Endothelial cell (in vitro differentiated cells): ENCODE results near the genes DNAJC1 and EBLN1.

- PRO-cap = no peak
Observed at GRCh38 chr10:21746849-21747889, 213.1 kb downstream of the MLLT10 start.

DNA sequence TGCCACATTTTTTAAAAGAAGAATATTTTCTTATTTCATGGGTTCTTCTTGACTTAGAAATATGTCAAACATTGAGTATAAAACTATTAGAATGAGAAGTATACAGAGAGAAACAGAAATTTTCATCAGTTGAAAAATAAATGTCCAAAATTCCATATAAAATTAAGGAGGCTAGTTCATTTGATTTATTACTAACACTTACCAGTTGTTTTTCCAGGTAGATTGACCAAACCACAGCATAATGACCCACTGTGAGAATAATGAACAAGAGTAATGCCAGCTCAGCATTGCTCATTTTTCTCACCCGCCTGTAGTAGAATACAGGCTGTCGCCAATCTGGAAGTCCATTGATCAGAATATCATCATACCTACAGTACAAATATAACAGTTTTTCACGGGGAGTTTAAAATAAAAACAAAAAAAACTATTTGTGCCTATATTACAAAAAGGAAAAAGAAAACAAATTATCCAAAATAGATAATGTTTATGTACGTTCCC lies 82.9 kb downstream of the DNAJC1 start:
- PRO-cap = no peak

DNA sequence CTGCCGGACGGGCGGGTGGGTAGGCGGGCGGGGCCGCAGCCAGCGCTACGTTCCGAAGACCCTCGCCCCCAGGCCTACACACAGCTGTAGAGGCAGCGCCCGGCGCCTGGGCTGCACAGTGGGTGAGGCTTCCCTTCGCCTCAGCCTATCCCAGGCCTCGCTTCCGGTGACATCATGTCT lies at the start of gene DNAJC1:
Gene DNAJC1, minus strand, starts transcription at position 120 of the 180 bp plus-strand sequence.
- PRO-cap = bidirectional peak, plus-strand start outside the sequence, minus-strand start at position 120 of the sequence

DNA sequence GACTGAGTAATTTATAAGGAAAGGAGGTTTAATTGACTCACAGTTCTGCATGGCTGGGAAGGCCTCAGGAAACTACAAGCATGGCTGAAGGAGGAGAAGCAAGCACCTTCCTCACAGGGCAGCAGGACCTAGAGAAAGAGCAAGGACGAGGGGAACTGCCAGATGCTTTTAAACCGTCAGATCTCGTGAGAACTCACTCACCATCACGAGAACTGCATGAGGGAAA lies at the start of gene EBLN1:
Gene EBLN1, minus strand, starts transcription at position 141 of the 226 bp plus-strand sequence.
- PRO-cap = no peak

DNA sequence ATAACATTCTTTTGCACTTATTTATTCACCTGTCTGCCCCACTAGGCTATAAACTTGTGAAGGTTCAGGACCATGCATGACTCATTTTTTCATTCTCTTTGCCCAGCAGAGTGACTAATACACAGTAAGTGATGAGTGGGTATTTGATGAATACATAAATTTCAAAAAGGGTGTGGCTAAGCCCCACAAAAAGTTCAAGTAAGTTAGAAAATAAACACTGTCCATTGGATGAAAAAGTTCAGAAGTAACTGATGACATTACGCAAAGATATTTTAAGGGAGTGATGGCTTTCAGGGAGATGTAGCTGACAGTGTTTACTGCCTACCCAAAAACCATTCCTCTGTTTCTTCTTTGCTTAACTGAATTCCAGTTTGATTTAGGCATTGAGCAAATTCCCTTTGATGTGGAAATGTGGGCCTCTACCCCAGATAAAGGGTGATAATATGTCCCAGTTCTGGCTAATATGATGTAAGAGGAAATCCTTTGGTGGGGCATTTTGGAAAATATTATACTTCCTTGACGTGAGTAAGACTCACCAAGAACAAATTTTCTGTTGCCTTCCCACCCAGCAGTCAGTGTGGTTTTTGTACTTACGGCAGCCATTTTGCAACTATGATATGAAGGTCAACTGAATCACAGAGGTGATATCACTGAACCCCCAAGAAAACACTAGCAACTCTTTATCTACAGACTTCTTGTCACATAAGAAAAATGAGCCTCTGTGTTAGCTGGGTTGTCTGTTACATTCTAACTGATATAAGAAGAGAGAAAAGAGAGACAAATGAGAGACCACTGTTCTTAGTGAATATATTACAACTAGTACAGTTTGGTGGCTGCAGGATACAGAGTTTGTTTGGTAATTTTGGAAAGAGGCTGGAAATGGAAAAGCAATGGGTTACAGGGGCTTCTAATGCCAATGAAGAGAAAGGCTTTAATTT lies 29.1 kb upstream of the EBLN1 start:
- PRO-cap = no peak

GRCh38 chr10:22321692-22322427 lies 961 bp downstream of the BMI1 start:
- PRO-cap = unidirectional peak, minus-strand start at chr10:22321825

DNA sequence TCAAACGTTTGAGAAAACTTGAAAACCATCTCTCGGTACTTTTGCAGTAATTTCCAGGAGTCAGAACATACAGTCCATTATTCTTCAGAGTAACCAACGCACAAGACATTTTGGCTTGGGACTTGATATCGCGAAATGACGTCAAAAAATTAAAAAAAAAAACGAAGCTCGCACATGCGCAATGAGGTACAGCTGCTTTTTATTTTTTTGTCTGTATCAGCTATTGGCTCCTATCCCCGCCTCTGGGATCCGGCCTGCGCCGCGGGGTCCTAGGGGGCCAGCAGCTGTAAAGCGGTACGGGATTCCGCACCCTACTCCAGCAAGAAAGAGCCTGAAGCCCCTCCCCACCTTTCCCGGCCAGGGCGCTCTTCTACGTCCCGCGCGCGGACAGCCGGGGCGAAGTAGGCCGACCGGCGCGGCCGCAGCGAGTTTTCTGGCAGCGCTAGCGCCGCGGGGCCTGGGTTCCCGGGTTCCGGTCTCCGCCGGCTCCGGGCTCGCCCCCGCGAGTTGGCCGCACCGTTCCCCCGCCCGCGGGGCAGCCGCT lies 5.0 kb upstream of the SPAG6 start:
- PRO-cap = bidirectional peak, plus-strand start at position 368 of the sequence, minus-strand start at position 435 of the sequence

- PRO-cap = unidirectional peak, minus-strand start at chr10:22477497; unidirectional peak, minus-strand start at chr10:22477796
Observed at GRCh38 chr10:22477340-22478053, 132.2 kb downstream of the SPAG6 start.

- PRO-cap = no peak
Observed at GRCh38 chr10:22485182-22485595, 139.9 kb downstream of the SPAG6 start.

DNA sequence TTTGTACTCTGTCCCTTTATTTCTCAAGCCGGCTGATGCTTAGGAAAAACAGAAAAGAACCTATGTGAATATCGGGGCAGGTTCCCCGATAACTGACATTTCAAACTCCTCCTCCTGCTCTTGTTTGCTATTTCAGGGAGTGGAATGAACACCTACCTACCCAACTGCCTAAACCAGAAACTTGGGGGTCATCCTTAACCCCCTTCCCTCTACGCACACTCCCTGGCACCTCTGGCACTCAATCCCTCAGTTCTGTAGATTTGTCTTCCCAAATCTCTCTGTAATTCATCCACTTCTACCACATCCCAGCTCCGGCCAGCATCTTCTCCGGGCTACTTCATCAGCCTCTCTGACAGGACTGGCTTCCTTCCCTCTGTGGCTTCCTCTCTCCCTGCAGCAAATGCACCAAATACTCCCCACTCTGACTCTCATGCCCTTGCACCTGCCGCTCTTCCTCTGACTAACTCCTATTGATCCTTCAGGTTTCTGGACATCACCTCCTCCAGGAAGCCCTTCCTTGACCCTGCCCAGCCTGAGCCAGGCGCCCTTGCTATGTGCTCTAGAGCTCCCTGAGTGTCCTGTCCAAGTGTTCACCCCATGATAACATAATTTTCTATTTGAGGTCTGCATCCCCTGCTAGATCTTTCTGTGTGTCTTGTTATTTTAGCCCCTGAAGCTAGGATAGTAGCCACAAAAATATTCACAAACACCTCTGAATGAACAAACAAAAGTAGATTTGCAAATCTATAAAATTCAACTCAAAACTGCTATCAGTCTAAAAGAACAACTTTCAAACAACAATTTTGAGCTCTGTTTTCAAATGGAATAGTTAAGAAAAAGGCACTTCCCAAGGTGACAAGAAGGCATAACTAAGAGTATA lies 147.9 kb downstream of the PIP4K2A start:
- PRO-cap = no peak

DNA sequence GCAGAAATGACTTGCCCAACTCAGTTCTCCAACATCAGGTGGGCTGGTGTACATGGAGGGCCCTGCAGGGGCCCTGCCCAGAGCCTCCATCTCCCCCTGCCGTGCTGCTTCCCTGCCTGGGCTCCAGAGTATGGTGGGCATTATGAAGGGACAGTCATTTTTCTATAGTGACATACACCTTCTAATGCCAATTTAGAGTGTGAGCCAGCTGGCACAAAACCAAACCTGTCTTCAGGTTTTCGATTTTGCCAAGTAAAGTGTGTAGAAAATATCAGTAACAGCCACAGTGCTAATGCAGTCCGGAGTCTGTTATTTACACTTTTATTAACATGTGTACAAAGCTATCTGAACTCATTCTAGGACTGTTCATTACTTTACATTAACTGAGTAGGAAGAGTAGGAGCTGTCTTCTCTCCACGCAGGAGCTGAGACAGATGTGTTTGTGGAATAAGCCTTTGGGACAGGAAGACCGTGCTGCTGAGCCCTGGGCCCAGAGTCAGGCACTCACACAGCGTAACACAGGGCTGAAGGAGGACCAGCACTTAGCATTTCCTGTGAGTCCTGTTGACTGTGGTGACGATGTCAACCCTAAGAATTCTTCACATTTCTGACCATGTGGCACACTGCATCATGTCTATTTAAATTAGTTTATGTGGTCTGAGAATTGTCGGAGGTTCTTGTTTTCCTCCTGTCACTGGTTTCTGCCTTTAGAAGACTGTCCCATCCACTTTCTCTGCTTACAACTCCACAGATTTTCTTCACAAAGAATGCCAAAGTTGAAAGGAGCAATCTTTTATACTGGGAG lies 117.4 kb downstream of the PIP4K2A start:
- PRO-cap = no peak

DNA sequence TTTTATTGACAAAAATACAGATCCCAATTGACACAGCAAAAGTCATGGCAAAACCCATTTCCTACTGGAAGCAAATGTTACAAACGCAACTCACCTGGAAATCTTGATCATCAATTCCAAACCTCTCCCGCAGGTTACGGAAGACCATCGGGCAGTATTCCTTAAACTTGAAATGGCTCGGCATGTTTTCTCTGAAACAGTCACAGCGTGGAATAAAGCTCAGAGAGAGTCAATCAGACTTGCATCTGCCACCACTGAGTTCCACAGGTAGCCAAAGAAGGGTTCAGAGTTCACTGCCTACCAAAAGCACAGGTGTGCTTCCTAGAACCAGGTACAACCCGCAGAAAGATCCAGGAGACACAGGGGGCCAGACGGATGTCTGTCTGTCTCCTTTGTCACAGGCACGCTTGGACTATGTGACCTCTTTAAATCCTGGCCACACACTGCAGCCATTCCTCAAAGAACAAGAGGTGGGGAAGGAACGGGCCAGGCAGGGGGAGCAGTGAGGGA lies 106.5 kb downstream of the PIP4K2A start:
- PRO-cap = no peak

- PRO-cap = unidirectional peak, minus-strand start at chr10:22646782
Observed at GRCh38 chr10:22646190-22646968, 68.0 kb downstream of the PIP4K2A start.

GRCh38 chr10:22681627-22682350 lies 32.6 kb downstream of the PIP4K2A start:
- PRO-cap = no peak

GRCh38 chr10:22708196-22709468 lies 5.7 kb downstream of the PIP4K2A start:
- PRO-cap = no peak

- PRO-cap = no peak
Observed at GRCh38 chr10:23342287-23342931, 2.2 kb downstream of the C10orf67 start.

- PRO-cap = bidirectional peak, plus-strand start at chr10:23439793, minus-strand start at chr10:23439813
Observed at GRCh38 chr10:23439604-23439863, 659 bp downstream of the OTUD1 start.

- PRO-cap = no peak
Observed at GRCh38 chr10:24034656-24035149, 174.2 kb upstream of the KIAA1217 start.

- PRO-cap = bidirectional peak, plus-strand start at chr10:24208031, minus-strand start at chr10:24207732
Observed at GRCh38 chr10:24207540-24207864, 1.4 kb upstream of the KIAA1217 start.

GRCh38 chr10:24213825-24214256 lies 4.9 kb downstream of the KIAA1217 start:
- PRO-cap = no peak